ENCODE results near the genes TMDD1, KRT83 and KRT6C.

DNA sequence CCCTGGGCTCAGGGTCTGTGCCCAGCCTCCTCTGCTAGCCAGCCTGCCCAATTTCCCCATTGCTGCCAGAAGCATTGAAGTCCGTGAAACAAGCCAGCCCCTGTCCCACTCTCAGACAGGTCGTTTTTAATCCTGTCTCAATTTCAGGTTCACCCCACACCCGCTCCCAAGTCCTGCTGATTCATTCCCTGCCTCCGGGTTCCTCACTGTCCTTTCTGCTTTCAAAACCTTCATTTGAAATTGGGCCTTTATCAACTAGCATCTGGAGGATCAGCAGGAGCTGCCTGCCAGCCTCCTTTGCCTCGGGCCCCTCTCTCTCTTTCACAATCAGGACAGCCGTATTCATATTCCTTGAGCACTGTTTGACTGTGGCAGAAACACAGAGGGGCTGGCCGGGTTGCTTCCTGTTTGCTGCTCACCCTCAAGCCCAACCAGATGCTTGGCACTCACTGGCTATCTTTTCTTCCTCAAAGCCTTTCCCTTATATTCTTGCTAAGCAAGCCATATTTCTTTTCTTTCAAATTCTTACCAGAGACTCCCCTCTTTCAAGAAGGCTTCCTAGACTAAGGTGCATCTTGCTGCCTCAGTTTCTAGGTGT, 3.1 kb downstream of the GALNT6 start:
- PRO-cap = no peak

- PRO-cap = no peak
Measured at GRCh38 chr12:51389395-51390115, 1.7 kb downstream of the GALNT6 start.

DNA sequence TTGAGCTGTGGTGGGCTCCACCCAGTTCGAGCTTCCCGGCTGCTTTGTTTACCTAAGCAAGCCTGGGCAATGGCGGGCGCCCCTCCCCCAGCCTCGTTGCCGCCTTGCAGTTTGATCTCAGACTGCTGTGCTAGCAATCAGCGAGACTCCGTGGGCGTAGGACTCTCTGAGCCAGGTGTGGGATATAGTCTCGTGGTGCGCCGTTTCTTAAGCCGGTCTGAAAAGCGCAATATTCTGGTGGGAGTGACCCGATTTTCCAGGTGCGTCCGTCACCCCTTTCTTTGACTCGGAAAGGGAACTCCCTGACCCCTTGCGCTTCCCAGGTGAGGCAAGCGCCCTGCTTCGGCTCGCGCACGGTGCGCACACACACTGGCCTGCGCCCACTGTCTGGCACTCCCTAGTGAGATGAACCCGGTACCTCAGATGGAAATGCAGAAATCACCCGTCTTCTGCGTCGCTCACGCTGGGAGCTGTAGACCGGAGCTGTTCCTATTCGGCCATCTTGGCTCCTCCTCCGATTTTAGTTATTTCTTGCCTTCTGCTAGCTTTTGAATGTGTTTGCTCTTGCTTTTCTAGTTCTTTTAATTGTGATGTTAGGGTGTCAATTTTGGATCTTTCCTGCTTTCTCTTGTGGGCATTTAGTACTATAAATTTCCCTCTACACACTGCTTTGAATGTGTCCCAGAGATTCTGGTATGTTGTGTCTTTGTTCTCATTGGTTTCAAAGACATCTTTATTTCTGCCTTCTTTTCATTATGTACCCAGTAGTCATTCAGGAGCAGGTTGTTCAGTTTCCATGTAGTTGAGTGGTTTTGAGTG, 22.7 kb upstream of the SCN8A start:
- PRO-cap = unidirectional peak, plus-strand start at position 109 of the sequence; unidirectional peak, minus-strand start at position 522 of the sequence

DNA sequence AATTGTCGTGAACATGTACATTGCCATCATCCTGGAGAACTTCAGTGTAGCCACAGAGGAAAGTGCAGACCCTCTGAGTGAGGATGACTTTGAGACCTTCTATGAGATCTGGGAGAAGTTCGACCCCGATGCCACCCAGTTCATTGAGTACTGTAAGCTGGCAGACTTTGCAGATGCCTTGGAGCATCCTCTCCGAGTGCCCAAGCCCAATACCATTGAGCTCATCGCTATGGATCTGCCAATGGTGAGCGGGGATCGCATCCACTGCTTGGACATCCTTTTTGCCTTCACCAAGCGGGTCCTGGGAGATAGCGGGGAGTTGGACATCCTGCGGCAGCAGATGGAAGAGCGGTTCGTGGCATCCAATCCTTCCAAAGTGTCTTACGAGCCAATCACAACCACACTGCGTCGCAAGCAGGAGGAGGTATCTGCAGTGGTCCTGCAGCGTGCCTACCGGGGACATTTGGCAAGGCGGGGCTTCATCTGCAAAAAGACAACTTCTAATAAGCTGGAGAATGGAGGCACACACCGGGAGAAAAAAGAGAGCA, 7.9 kb downstream of the TMDD1 start:
- PRO-cap = no peak

GRCh38 chr12:51813868-51815264, at the start of gene TMDD1:
Gene TMDD1, minus strand, starts transcription at chr12:51814925.
- PRO-cap = bidirectional peak, plus-strand start at chr12:51814106, minus-strand start at chr12:51814108; bidirectional peak, plus-strand start at chr12:51814520, minus-strand start at chr12:51814335; bidirectional peak, plus-strand start at chr12:51814693, minus-strand start at chr12:51814710

DNA sequence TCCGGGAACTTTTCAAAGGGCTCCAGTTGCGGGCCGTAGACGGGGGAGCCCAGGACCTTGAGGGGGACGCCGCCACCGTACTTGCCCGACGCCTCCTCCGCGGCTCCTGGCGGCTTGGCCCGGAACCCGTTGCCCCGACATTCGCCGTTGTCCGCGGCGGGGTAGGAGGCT, 6.5 kb upstream of the TMDD1 start:
- PRO-cap = no peak

- PRO-cap = bidirectional peak, plus-strand start at chr12:51869404, minus-strand start at chr12:51869264
Measured at GRCh38 chr12:51868618-51870030, 18.8 kb upstream of the ANKRD33 start.

DNA sequence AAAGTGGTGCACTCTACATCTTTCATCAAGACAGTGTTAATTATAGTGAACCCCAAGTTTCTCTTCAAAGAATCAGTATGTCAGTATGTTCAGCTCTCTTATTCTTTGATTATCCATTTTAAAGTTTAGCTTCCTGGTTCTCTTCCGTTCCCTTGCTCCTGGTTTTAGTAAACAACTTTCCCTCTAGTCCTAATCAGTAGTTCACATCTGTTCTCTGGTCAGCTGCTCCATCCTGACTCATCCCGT, 3.4 kb upstream of the ANKRD33 start:
- PRO-cap = no peak

GRCh38 chr12:51906363-51906609, 1.0 kb upstream of the ACVRL1 start:
- PRO-cap = no peak

DNA sequence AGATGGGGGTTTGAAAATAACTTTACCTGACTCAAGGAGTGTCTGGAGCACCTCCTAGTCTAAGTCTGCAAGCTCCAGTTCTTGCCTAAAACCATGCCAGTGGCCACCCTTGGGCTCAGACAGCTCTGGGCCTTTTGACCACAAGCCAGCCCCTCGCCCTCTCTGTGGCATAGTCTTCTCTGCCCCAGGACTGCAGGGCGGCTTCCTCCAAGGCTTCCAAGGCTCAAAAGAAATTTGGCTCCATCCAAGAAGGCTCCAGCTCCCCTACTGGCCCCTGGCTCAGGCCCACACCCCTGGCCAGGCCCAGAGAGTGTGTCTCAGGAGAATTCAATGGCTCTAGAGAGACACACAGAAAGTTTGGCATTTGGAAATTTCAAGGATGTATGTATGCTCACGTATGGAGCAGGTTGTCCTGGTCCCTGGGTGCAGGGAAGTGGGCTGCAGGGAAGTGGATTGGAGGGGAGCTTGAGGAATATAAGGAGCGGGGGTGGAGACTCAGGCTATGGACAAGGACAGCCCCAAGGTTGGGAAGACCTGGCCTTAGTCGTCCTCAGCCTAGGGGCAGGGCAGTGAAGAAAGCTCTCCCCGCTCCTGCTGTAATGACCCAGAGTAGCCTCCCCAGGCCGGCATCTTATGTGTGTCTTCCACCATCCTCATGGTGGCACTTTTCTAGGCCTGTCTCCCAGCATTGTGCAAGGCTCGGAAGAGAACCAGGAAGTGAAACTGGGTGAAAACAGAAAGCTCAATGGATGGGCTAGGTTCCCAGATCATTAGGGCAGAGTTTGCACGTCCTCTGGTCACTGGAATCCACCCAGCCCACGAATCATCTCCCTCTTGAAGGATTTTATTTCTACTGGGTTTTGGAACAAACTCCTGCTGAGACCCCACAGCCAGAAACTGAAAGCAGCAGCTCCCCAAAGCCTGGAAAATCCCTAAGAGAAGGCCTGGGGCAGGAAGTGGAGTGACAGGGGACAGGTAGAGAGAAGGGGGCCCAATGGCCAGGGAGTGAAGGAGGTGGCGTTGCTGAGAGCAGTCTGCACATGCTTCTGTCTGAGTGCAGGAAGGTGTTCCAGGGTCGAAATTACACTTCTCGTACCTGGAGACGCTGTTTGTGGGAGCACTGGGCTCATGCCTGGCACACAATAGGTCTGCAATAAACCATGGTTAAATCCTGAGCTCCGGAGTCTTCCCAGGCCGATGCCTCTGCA, 15.3 kb downstream of the ACVRL1 start:
- PRO-cap = no peak

DNA sequence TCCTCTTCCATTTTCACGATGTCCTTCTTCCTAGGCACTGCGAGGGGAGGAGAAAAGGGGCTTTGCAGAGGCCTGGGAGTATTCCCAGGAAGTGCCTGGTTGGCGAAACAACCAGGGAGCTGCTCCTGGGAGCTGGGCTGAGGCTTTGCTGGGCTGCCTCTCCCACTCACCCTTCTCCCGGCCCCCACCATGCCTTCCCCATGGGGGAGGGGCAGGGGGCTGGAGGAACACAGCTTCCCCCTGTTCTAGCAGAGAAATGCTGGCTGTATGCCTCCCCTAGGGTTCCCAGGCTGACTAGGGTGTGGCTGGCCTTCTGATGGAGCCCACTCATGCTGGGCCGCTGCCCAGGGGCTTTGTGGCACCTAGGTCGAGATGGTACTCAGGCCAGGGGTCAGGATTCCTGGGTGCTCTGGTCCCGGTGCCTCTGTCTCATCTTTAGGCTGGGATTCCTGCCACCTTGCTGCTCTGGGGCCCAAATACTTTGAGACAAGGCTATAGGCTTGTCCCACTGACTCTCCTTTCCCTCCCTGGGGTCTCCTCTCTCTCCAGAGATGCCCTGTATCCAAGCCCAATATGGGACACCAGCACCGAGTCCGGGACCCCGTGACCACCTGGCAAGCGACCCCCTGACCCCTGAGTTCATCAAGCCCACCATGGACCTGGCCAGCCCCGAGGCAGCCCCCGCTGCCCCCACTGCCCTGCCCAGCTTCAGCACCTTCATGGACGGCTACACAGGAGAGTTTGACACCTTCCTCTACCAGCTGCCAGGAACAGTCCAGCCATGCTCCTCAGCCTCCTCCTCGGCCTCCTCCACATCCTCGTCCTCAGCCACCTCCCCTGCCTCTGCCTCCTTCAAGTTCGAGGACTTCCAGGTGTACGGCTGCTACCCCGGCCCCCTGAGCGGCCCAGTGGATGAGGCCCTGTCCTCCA, 2.8 kb downstream of the NR4A1 start:
- PRO-cap = no peak

DNA sequence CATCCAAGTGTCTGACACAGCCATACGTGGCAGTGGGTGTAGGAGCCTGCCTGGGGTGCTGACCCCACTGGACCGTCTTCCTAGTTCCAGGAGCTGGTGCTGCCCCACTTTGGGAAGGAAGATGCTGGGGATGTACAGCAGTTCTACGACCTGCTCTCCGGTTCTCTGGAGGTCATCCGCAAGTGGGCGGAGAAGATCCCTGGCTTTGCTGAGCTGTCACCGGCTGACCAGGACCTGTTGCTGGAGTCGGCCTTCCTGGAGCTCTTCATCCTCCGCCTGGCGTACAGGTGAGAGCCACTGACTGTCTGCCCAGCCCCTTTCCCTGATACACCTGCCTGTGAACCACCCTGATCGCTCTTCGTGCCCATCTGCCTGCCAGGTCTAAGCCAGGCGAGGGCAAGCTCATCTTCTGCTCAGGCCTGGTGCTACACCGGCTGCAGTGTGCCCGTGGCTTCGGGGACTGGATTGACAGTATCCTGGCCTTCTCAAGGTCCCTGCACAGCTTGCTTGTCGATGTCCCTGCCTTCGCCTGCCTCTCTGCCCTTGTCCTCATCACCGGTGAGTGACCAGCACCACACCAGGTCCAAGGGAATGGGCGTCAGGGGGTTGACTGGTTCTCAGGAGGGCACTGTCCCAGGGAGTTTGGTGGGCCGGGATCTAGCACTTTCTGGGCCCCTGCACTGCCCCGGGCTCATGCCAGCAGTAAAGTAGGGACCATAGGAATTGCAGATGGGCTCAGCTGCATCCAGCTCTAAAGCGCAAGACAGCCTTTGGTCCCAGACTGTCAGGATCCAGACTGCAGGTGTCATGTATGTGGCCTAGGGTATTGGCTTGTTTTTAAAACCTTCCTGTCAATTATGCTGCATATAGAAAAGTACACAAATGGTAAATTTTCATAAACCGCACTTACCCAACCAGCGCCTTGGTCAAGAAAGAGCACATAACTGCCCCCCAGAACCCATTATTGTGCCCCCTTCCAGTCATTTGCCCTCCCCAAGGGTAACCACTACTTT, 6.0 kb downstream of the NR4A1 start:
- PRO-cap = no peak

GRCh38 chr12:52080934-52081861, 1.7 kb downstream of the SMIM41 start:
- PRO-cap = no peak

DNA sequence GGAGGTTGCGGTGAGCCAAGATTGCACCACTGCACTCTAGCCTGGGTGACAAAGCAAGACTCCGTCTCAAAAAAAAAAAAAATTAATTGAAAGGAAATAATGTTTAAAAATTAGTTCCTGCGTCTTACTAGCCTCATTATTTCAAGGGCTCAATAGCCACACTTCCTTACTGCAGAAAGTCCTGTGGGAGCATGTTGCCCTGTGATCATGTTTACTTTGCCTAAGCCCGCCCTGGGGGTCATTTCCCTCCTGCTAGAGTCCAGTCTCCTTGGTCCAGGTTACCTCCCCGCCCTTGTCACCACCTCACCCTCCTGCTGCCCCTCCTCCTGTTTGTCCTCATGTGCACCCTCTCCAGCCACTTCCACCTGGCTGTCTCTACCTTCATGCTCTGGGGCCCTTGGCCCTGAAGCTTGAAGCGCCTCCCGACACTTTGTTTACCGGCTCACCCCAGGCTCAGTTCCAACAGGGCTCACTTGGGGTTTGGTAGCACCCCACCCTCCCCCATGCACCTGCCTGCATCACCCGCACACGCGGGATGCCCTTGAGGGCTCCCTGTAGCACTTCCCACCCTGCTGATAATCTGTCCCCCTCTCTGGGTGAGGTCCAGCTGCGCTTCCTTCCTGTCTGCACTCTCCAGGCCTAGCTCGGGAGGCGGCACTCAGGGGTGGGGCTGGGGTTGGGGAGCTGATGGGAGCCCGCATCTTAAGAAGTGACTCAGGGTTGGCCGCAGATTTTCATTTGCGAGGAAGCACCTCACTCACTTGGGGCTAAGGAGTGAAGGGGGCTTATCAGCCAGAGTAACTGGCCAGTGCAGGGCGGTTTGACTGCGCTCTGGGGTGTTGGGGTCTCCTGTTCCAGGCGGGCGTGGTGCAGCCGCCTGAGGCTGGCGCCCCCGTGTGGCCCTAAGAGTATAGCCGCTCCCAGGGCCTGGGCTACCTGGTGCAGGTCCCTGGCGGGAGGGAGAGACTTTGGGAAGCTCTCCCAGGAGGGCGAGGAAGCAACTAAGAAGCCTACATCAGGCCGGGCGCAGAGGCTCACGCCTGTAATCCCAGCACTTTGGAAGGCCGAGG, 40.1 kb downstream of the SMIM41 start:
- PRO-cap = no peak

DNA sequence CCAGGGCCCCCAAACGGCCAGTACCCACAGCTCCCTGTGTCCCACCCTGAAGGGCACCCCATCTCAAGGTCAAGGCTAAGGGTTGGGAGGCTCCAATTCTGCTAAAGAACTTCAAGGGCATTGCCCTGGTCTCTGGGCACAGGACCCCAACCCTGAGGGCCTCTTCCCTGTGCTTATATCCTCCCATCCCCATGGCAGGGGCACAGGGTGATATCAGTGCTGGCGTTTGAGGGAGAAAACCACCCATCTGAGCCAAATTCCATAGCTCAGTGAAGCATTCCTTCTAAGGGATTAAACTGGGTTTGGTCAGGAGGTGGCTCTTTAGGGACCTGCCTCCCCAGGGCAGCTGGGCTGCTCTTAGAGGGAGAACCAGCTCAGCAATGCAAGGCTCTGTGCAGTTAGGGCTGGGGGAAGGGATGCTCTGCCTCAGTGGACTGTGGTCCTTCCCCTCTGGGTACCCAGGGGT, 2.1 kb downstream of the KRT80 start:
- PRO-cap = no peak

DNA sequence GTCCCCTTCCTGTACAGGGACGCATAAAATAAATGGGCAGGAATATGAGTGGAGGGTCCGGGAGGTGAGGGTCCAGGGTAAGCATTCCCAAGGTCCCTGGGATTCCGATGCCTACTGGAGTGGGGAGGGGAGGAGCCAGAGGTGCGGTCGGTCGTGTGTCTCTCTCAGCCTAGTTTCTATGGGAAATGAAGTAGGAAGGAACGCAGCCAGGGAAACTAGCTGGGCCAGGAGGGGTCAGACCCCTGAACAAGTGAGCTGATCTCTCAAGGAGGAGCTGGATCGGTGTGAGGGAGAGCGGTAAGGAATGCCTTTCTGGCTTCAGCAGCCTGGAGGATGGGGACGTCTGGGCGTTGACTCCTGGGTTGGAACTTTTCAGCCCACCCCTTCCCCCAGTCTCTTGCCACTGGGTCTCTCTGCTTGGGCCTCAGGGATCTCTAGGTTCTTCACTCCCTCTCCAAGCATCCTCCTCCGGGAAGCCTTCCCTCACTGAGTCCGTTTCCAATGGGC, 495 bp upstream of the KRT7 start:
- PRO-cap = no peak

- PRO-cap = no peak
Measured at GRCh38 chr12:52247177-52247344, 14.0 kb downstream of the KRT7 start.

DNA sequence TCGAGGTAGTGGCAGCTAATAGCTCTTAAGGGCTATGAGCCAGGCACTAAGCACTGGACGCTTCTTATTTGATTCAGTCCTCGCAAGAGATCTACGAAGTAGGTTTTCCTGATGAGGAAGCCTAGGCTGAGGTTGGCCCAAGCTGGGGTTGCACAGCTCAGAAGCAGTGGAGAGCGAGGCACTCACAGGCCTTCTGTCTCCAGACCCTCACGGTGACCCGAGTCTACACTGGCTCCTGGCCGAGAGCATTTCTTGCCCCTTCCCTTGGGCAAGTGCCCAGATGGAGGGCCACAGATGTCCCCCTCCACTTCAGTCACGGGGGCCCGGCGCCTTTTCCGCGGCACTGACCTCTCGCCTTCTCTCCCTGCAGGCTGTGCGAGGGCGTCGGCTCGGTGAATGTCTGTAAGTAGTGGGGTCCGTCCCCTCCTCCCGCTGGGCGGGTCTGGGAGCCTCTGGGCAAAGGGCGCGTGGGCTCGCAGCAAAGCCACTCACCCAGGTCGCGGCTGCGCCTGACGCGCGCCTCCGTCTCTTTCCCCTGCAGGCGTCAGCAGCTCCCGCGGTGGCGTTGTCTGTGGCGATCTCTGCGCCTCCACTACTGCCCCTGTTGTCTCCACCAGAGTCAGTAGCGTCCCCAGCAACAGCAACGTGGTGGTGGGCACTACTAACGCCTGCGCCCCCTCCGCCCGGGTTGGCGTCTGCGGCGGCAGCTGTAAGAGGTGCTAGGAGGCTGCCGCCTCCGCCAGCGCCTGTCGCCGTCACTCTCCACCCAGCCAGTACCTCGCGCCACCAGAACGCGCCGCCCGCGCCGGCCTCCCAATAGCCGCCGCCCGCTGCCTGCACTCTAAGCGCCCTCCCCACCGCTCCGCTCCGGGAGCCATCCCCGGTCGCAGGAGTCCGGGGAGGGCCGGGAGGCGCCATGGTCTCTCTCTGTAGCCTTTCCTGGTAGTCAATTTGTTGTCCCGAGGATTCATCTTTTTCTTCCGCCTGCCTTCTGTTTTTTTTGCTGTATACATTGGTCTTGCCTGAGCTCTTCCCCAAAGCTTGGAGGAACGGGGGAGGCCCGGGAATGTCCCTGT, 13.0 kb downstream of the KRT83 start:
- PRO-cap = bidirectional peak, plus-strand start at position 851 of the sequence, minus-strand start at position 757 of the sequence

DNA sequence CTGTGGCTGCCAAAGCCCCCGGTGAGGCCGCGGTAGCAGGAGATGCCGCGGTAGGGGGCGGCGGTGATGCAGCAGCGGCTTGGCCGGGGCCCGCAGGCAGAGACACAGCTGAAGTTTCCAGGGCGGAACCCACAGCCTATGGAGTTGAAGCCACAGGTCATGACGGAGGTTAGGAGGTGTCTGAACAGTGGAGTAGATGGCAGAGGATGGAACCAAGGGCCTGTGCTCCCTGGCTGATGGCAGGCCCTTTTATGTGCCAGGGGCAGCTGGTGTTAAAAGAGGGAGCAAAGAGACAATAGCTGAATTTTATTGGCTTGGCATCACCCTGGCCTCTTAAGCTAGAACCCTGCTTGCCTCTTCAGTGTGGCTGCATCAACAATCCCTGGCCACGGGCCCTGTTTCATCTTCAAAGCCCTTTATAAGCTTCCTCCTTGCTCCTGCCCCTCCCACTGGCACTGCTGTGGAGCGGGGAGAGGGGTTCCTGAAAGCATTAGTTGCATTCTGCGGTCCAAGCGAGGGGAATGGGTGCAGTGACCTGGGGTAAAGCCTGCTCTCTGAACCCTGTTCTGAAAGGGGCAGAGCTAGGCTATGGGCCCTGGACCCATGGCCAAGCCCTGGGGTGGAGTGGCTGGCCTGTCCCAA, at the start of gene KRT83:
Gene KRT83 (minus strand): TSS at position 224 of the 642 bp plus-strand sequence.
- PRO-cap = no peak

GRCh38 chr12:52473556-52474271, at the start of gene KRT6C:
Gene KRT6C, minus strand, starts transcription at chr12:52473805.
- PRO-cap = no peak